Epithelial cell of prostate (primary cell): ENCODE measurements around a stretch of chr16.

- RRBS = no CpG with 5 or more reads among the region's 3 CpGs
These were observed 454.5 kb downstream of the HAPSTR1 start for GRCh38 chr16:9545965-9546387.

DNA sequence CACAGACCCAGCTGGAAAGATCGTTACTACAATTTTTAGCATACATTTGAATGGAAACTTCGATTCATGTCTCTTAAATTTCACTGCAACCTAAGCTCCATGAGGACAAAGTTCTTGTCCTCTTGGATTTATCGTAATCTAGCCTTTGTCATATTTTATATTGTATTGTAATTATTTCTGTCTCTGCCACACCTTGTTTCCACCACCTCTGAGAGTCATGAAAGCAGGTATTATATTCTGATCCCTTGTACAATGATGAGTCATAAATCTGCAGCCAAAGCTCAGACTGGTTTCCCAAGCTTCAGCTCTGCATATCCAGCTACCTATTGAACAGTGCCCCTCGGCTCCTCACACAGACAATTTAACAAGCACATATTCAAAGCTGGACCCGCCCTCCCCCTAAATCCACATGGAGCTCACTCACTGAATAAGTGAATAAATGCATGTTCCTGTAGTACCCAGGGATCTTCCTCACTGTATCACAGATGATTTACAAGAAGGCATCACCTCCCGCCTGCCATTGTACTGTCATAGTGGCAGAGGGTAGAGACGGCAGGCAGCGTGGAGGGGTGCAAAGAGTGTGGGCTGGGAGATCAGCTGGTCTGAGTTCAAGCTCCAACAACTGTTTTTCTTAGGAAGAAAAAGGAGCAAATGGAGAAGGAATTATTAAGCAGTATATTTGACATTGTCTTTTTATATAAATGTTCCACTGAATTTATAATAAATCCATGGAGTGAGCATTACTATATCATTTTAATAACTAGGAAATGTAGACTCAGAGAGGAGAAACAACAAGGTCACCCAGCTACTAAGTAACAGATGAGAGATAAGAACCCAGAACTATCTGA, 516.3 kb downstream of the GRIN2A start:
- RRBS = no CpG with 5 or more reads among the region's 8 CpGs

DNA sequence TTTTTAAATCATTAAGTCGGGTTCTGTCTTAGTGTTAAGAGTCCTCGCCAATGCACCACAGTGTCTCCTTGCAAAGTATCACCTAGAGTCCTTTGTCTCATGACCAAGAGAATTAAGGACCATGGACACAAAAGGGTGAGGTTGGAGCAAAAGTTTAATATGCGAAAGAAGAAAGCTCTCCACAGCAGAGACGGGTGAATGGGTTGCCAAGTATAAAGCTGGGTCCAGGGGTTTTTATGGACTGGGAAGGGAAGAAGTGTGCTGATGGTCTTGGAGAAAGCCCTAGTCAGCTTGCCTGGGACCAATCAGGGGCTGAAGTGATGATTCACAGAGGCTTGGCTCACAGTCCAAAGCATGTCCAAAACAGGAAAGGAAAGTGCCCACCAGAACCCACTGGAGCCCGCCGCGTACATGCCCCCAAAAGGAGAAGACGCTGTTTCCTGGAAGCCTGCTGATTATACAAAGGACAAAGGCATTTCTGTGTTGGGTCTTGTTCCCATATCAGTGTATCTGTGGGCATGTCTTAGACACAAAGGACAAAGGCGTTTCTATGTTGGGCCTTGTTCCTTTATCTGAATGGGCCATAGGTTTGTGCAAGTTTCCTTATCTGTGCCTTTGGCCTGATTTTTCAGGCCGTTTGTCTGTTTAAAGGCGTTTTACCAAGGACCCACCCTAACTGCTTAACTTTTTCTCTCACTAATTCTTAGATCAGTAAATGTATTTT, 28.8 kb upstream of the ATF7IP2 start:
- RRBS = no CpG with 5 or more reads among the region's 11 CpGs

DNA sequence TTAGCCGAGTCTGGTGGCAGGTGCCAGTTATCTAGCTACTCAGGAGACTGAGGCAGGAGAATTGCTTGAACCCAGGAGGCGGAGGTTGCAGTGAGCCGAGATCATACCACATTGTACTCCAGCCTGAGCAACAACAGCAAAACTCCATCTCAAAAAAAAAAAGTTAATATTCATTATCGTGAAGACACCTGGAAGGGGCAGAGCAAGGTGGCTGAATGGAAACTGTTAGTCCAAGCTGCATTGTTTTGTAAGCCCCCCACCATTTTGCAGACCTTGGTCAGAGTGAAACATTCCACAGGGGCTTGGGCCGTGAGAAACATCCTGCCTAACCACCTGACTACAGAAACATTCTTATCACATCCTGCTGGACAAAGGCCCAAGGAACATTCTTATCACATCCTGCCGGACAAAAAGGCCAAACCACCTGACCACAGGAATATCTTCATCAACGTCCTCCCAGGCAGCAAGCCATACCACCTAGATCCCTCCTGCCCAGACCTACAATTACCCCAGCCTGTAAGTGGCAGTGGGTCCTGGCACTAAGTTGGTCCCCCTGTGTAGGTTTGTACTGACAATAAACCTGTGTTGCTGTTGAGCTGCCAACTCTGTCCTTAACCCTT, 19.5 kb downstream of the ATF7IP2 start:
- RRBS = no CpG with 5 or more reads among the region's 7 CpGs

DNA sequence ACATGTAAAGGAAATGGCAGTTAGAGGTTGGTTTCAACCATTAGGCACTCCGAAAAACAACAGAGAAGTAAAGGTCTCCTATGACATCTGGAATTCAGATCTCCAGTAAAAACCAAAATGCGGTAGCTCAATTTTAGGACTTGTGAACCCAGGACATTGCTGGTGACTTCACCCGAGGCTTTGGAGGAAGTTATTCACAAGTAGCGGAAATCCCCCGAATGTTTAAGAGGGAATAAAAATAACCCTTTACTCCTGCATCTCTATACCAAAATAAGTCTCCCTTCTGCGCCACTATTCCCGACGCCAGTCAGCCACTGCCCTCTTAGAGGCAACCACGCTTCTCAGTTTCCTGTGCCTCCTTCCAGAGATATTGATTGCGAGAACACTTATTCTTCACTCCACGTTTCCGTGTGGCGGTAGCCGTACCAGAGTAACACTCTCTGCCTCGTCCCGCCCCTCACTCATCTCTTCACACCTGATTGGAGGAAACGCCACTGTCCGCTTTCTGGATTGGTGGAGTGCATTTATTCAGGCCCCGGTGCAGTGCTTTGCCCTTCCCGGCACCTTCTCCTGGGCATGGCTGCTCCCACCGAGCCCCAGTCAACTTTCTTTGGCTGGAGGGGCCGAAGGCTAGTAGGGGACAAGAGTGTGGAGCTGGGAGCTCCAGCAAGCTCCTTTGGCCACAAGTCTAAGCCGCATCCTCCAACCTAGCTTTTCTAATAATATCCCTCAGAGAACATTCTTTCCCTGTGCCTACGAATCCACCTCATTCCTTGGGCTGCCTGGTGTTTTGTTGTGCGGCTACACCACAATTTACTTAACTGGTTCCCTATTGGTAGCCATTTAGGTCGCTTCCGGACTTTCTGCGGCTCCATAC, 27.2 kb downstream of the EMP2 start:
- RRBS = no CpG with 5 or more reads among the region's 28 CpGs

DNA sequence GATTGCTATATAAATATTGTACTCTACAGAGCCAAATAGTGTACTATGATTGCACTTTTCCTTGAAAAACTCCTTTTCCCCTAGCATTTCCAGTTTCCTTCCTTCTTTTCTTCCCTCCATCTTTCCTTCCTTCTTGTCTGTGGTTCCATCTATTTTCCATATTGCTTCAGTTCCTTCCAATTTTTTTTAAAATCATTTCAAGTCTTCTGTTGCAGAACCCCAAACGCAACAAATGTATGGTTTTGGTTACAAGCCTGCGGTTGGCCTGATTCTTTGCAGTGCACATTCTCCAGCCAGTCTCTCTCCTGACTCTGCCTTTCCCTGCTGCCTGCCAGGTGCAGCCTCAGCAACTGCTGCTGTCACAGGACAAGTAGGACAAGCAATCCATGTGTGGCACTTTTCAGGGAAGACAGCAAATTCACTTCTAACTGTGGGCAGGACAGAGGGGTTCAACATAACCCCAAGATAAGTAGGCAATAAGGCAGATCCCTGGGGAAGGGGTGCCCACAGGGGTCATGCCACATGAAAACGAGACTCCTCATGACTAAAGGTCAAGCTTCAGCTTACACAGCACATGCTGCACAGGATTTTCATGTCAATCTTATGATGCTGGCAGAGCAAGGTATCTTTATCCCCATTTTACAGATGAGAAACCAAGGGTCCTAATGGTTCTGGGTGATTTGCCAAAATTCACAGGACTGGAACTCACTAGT, 24.1 kb downstream of the EMP2 start:
- RRBS = no CpG with 5 or more reads among the region's 3 CpGs

GRCh38 chr16:10598166-10598581, 17.8 kb upstream of the EMP2 start:
- RRBS = no CpG with 5 or more reads among the region's 11 CpGs

GRCh38 chr16:10880534-10881157, 3.6 kb downstream of the CIITA start:
- RRBS = no CpG with 5 or more reads among the region's 4 CpGs

GRCh38 chr16:10938865-10939454, 3.3 kb downstream of the DEXI start:
- RRBS = no CpG with 5 or more reads among the region's 4 CpGs

DNA sequence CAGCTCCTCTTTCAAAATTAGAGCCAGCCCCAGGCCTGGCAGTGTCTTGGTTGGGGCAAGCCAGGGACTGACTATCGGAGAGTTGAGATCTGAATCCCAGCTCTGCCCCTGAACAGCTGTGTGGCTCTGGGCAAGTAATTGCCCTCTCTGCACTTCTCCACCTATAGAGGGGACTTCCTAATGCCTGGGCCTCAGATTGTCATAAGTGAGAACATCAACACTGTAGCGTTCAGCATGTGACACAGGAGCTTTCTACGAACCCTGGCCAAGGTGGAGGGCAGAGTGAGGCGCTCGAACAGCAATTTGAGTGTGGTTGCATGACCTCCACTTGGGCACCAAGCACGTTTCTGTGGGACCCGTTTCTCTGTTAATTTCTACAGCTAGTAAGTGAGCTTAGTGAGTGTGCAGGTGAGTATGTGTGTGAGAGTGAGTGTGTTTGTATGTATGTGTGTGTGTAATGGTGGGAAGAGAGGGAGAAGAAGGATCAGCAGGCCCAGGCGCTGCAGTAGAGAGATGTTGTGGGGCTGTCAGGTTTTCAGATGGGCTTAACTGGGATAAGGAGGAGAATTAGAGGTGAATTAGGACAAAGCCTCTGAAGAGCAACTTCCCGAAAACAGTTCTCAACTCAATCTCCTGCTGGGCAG, 63.1 kb downstream of the CLEC16A start:
- RRBS = no CpG with 5 or more reads among the region's 9 CpGs

DNA sequence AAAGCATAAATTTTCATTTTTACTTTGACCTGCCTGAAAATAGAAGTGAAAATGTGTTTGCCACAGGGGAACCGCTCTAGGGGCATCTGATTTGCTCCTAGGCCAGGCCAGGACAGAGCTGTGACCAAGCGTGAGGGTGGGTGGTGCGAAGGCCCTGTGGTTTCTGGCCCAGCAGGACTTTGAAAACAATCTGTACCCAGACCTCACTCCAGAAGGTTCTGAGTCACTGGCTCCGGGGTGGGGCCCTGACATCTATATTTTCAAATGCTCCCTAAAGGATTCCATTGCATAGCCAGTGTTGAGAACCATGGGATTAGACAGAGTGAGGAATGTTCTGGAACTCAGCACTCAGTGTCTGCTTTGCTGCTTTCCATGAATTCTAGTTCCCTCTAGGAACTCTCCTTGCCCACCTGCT, 133.7 kb downstream of the CLEC16A start:
- RRBS = no CpG with 5 or more reads among the region's 4 CpGs

DNA sequence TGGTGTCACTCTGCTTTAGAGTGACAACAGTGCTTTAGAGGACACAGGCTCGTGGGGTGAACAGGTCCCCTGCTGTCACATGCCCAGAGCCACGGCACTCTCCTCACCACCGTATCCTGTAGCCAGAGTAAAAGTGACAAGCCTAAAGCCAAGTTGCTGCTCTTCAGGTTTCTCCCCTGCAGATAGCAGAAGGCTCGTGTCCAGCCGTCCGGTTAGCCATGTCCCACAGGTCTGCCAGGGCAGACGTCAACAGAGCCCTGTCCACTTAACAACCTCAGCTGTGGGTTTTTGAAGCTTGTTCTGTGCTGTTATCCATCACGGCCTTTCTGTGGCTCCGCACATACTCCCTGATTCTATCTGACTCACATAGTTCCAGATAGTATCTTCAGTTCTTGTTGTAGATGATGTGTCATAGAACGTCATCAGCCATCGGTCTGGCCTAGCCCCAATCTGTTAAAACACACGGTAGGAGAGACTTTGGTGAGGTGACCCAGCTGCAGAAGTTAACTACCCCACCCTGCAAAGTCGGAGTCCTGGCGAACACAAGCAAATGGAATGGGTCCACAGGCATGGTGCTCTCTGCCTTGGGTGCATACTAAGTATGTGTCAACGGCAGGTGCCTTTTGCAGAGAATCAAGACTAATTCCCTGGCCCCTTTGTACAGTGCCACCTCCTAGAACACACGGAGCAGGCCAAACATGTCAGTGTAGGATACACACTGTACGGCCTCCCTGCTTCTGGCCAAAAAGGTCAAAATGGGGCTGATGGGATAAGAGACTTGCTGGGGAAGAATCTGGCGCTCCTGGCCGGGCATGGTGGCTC, 100.5 kb downstream of the SOCS1 start:
- RRBS = no CpG with 5 or more reads among the region's 19 CpGs

- RRBS = no CpG with 5 or more reads among the region's 18 CpGs
These were observed 16.5 kb upstream of the PRM1 start for GRCh38 chr16:11297494-11298122.

DNA sequence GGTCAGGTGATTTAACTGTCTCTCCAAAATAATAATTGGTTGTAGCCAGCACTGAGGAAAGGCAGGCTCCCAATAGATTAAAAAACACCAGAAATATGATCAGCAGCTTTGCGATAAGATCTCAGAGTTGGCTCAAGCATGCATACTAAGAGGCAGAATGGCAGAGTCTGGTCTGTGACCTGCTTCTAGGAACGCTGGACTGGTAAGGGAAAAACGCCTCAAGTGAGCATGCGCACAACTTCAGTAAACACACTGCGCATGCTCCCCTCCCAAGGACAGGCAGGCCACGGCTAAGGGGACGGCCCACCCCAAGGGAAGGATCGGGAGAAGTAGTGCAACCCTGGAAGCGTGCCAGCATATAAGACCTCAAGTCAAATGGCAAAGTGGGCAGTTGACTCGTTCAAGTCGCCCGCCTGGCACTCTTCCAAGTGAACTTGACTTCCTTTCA, 22.3 kb upstream of the PRM1 start:
- RRBS = no CpG with 5 or more reads among the region's 12 CpGs

DNA sequence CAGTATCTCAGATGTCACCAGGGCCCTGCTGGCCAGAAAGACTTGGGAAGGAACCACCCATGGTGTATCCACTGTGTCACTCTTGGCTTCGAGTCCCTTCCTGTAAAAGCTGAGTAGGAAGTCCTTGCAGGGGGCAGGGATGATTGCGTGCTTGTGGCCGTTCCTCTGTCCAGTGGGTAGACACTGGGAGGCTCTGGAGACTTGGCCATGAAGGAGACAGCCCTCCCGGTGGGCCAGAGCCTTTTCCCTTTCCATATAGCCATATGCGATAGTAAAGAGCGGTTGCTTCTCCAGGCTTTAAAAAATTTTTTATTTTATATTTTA, 19.1 kb upstream of the RMI2 start:
- RRBS = no CpG with 5 or more reads among the region's 6 CpGs

- RRBS = 6% methylated on average over 2 of the region's 14 CpGs
These were observed 51.0 kb downstream of the RMI2 start for GRCh38 chr16:11396218-11396662.

DNA sequence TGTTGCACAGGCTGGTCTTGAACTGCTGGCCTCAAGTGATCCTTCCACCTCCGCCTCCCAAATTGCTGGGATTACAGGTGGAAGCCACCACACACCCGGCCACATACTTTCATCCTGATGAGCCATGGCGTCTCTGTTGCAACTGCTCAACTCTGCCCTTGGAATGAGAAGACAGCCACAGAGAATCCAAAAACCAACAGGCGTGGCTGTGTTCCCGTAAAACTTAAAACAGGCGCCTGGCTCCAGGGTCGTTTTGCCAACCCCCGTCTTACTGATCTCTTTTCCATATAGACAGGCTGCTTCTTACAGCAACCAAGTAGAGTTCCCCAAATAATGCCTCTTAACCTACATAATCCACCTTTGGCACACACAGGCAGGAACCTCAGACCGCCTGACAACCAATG, 23.7 kb upstream of the ENSG00000188897 start:
- RRBS = no CpG with 5 or more reads among the region's 9 CpGs

DNA sequence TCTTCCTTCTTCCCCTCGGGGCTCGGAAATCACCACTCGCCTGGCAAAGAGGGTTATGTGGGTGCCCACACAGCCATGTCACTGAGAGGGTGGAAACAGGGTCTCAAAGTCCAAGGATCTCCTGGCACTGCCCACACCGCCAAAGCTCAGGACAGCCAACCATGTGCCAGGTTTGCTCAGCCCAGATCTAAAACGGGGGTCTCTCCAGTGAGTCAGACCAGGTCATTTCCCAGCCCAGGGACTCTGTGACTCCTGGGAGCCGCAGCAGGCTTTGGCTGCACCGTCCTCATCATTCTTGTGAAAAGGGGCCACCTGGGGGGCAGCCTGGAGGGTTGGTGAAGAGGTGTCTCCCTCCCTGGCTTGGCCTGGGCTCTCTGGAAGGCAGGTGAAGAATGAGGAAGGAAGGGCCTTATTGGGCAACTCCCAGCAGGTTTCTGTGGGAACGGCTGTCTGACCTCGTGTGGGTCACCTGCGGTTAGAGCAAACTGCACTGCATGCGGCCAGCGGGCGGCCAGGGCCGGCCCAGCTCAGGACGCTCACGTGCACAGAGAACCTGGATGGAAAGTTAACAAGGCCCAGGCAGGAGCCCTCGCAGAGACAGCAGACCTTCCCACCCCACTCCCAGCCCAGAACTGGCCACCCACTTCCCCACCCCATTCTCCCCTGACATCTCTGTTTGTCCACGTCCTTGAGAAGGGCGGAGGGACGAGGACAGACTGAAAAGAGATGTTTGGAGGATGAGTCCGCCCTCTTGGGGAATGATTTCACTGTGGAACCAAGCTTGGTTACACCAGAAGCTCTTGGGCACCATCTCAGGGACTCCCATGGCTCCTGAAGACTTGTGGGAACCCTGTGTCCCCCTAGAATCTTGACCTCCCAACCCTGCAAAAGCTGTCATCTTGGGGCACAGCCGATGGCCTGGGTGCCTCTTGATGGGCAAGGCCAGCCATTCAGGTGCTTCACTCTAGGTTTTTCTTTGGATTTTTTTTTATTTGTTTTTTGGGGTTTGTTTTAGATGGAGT, 25.6 kb upstream of the LITAF start:
- RRBS = no CpG with 5 or more reads among the region's 22 CpGs

DNA sequence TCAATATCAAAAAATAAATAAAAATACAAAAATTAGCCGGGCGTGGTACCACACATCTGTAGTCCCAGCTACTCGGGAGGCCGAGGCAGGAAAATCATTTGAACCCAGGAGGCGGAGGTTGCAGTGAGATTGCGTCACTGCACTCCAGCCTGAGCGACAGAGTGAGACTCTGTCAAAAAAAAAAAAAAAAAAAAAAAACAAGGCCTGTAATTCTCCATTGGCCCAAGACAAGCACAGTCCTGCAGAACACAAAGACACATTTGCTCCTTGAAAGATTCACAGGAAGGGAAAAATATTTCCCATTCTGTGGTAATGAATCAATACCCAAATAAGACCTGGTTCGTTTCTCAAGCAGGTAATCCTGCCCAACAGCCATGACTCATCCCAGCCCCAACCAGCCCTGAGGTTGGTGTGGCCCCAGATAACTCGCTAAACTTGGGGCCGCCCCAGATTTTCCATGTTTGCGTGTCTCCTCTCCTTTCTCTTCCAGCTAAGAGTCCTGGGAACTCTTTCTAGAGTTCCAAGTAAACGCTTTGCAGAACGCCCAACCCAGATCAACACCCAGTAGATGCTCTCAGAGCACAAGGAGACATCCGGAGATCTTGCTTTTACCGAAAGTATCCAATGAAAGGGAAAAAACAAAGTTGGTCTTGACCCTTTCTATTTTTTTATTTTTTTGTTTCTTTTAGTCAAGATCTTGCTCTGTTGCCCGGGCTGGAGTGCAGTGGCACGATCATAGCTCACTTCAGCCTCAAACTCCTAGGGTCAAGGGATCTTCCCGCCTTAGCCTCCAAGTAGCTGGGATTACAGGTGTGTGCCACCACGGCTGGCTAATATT, 40.2 kb upstream of the SNN start:
- RRBS = 53% methylated on average over 1 of the region's 19 CpGs

- RRBS = no CpG with 5 or more reads among the region's 17 CpGs
These were observed 1.4 kb downstream of the SNN start for GRCh38 chr16:11669533-11670166.